ENCODE measurements around a stretch of chr3.

- PRO-cap: no peak
Measured at GRCh38 chr3:10249292-10249868, 1.1 kb downstream of the TATDN2 start.

GRCh38 chr3:10260036-10260678, 11.9 kb downstream of the TATDN2 start:
- PRO-cap: no peak

DNA sequence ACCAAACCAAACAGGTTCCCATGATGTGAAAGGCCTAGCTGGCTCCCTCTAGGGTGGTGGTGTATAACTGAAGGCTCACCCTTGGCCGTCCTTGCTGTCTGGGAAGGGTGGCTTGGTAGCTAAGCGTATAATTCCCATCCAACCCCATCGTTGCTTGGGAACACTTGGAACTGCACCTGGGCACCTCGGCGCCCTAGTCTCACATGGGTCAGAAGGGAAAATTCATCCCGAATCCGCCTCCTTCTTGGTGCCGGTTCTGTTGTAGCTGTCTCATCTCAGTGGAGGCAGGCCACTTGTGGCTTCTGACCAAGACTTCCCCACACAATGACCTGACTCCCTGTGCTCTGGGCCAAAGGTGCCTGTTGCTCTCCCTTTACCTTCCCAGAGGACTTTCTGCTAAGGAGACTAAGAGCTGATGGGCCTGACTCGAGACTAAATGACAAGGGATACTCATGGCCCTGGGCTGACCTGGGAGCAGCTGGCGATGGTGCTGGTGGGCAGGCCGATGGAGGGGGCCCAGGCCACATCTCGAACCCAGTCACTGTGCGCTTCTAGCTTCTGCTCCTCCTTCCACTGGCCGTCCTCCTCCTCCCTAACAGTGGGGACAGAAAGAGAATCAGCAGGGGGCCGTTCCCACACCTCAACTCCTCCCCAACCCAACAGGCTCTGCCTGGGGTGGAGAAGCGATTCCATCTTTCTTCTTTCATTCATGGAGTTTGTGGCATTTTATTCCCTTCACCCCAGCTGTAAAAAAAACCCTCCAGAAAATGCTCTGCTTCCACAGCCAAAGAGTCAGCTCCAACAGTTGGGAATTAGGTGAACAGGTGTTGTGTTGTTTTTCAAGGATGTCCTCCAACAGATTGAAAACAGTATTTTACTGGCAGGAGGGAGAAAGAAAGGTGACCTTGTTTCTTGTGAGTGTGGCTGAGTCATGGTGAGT, 12.1 kb upstream of the GHRL start:
- PRO-cap: no peak

DNA sequence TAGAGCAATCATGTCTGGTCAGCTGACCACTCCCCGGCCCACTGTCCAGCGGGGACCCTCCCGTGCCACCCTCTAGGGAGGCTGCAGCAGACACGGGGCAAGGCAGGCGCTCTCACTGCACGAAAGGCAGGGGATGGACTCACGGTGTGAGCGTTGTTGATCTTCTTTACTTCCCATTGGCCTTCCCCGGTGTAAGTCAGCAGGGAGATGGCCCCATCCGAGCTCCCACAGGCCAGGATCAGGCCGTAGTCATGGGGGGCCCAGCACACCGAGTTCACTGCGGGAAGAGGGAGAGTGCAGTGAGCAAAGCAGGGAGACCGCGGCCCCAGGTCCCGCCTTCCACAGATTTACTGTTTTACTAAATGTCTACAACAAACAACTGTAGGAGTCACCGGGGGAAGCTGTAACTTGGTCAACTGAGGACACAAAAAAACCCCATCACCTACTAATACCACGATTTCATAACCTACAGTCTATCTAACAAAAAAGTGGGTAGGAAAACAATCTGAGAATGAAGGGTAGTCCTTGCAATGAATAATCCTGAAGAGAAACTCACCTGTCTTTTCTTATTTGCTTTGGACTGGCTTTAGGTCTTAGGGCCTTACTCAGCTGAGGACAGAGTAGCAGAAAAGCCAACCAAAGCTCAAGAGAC, 9.0 kb downstream of the SEC13 start:
- PRO-cap: no peak

DNA sequence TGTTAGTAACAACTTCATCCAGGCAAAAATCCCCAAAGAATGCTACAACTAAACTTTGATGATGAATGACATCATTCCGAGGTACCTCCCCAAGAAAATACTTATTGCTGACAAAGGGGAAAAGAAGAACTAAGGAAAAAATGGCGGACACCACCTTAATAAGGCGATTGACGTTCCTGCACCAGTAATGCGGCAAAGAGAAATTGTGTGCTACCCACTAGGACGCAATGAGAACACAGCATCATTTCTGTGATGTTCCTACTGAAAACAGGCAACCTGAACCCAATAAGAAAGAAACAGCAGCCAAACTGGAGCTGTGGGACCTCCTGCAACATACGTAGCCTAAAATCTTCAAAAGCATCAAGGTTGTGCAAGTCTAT, 78.1 kb upstream of the SLC6A11 start:
- PRO-cap: no peak

GRCh38 chr3:10991856-10992458, 591 bp upstream of the SLC6A1 start:
- PRO-cap: no peak

DNA sequence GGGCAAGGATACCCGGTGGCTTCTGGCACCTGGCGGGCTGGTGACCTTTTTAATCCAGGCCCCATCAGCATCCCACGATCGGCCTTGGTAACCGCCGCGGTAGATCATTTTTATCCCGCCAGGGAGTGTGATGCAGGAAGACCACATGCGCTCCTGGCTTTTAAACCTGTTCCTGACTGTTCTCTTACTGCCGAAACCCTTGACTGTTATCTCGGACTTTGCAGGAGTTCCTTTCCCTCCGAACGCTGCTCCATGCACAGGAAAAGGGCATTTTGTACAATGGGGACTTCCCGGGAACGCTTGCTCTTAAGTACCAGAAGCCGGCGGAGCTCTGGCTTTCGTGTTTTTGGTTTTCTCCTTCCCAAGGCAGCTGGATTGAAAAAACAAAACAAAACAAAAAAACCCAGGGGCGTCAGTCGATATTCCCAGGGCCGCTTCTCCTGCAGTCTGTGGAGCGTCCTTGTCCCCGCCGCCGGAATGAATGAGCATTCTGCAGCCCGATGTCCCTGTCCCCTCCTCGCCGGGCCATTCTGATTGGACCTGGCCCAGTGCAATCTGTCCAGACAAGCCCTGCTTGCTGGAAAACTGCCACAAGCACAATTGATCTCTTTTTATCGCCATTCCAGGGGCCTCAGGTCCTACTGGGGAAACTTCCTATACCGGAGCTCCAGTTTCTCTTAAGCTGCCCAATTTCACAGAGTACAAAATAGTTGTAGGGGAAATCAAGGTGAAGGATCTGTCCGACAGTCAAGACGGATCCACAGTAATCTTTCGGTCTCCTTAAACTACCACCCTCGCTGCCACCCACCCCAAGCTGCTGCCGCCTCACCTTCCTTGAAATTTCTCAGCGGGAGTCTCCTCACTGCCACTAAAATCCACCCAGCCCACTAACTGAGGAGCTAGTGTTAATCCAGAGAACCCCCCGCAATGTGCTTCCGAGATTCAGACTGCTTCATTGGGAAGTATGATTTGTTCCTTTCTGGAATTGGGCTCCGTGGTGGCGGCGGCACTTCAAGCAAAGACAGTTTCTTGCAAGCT, 44.9 kb downstream of the SLC6A1 start:
- PRO-cap: no peak

GRCh38 chr3:11195674-11196326, 41.5 kb downstream of the HRH1 start:
- PRO-cap: no peak

DNA sequence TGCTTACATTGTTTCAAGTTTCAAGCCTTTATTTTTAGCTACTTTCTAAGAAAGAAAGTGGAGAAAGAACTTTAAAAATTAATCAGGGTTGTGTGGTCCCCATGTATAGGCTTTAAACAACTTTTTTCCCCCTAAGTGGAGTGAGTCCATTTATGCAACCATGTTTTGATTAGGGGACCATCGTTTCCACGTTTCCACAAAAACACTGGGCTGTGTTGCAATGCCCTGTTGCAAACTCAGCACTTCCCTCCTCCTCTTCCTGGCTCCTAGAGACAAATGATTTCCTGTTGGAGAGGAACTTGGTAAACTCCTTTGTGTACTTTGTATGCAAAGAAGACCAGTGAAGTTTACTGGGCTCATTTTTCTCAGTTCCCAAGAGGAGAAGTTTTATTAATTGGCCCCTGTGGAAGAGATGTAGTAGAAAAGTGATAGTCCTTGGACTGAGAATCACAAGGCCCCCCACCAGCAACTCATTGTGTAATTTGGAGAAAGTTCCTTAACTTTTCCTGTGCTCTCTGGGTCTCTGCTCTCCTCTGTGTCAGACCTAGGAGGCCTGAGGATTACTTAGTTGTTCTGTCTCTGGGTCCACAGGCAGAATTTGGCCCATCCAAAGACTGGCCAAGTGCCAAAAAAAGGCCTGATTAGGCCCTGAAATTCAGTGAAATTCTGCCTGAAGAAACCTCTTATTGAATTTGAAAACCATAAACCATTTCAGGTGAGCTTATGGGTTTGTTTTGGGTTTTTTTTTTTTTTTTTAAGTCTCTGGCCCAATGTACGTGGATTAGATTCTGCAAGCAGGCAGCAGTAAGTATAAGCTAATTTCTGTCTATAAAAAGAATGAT, 95.0 kb downstream of the ATG7 start:
- PRO-cap: no peak

DNA sequence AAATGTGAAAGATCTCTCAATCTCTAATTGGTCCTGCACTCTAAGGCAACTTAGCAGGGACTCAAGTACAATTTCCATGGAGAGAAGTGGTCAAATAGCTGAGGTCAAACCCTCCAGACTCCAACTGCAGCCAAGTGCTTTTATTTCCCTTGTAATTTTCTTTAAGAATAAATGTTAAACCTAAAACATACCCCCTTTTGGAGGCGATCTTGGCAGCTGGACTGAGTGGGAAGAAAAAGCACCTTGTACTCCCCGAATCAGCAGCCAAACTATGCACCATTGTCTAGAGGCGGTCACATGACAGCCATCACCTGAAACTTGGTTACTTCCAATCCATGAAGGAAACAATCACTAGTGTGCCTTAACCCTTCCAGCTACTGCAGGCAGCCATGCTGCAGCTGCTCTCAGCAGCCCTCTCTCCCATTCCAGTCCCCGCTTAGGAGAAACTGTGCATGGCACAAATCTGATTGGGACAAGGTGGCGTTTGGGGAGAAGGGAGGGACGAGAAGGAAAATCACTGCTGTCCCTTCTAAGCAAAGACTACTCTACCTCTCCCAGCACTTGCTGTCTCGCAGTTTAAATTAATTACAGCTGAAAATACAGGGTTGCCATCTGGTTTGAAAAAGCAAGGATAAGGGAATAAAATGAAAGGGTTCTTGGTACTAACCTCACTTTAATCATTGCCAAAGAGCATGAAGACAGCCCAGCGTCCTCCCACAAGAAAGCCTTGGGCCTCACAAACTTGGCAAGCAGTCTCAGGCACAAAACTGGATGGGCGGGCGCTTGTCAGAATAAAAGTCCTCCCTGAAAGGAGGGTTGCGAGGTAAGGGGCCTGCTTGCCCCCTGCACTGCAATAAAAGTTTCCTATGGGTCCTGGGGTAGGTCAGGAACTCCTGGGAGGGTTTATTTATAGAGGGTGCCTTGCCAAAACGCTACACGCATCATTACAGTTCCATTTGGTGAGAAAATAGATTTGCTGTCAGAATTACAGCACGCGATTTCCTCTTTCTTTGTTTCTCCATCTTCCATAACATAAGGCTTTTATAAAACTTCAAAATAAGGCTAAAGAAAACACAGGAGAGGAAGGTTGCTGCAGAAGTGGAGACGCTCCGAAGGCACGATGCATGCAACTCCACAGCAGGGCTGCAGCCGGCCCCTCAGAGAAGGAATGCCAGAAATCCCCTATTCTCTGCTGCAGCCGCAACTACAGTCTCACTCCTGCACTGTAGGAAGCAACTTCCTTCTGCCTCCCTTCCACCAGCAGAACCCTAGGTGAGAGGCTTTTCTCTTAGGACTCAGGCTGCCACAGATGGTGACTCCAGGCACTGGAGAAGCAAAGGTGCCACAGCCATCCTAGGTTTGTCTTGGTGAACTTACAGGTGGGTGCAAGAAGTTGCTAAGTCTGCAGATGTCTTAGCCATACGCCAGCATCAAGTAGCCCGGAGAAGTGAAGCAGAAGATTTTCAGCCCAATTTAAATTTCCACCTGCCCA, 61.5 kb downstream of the VGLL4 start:
- PRO-cap: no peak

DNA sequence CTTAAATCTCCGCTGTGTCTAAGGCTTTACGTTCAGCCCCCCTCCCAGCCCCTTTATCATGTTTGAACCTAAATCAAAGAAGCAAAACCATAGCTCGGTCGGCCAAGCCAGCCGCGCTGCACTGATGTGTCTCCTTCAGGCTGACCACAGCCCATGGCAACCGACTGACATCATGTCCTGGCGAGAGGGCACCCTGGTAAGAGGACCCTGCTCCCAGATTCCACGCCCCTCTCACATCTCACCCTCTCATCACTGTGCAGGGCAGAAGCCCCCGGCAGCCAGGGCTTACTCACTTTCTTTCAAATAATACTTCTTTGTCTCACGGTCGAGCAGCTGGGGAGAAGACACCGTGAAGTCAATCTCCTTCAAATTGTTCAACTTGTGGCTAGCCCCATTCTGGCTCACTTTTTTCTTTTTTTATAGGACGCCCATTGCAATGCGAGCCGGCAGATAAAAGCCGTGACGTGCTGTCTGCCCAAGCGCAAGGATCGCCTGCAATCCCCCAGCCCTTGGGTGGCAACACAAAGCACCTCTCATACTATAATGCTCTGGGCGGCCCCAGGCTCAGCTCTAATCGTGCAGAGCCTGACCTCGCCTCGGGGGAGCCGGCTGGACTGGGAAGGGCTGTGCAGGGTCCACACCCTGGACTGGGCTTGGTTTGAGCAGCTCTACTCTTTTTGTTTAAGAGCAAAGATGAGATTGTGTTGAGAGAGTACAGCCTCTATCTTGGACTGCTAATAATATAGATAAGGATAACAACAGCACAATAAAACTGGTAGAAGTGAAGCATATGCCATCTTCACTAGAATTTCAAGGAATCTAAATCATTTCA, 33.5 kb downstream of the VGLL4 start:
- PRO-cap: no peak

- PRO-cap: no peak
Measured at GRCh38 chr3:11638906-11639564, 4.7 kb downstream of the VGLL4 start.

DNA sequence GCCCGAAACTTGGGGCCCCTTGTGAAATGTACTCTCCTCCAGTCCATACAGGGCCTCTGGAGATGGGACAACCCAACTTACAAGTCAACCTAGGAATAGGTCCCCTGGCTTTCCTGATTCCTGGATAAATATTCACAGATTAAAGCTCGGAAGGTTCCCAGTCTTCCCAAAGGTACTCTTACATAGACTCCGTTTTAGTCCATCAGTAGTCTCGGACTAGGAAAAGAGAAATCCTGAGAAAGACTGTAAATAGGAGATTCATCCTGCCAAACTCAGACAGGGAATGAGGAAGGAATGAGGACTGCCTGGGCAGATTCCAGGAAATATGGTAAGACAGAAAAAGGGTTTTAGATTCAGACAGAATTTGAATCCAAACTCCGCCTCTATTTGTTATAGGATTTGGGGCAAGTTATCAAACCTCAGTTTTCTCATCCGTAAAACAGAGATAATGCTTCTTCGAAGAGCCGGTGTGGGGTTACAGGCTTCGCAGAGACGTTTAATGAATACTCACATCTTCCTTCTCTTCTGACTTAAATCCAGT, 77.7 kb upstream of the VGLL4 start:
- PRO-cap: no peak

DNA sequence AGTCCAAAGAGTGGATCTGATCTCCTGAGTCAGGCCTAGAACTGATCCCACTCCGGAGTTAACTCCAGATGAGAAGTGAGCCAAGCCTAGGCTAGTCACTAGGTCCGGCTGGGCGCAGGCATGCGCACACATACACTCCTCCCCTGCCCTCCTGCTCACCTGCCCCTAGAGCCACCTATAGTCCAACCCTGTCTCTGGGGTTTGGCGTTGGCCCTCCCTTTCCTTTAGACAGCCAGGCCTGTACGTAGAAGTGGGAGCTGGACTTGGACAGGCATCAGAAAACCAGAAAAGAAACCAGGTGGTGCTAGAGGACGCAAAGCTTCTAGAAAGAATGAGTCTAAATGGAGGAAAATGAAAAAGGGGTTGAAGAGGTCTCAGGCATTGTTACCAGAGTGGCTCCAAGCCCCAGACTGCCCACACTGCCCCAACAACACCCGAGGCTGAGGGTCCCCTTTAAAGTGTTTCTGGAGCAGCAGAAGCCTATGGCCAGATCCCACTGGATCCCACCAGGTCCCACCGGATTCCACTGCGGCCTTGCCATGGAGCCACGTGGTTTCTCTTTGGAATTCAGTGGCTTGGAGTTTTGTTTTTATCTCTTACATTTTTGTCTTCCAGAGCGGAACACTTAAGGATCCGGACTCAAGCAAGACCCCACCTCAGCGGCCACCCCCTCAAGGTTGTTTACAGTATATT, 24.1 kb upstream of the TIMP4 start:
- PRO-cap: no peak

DNA sequence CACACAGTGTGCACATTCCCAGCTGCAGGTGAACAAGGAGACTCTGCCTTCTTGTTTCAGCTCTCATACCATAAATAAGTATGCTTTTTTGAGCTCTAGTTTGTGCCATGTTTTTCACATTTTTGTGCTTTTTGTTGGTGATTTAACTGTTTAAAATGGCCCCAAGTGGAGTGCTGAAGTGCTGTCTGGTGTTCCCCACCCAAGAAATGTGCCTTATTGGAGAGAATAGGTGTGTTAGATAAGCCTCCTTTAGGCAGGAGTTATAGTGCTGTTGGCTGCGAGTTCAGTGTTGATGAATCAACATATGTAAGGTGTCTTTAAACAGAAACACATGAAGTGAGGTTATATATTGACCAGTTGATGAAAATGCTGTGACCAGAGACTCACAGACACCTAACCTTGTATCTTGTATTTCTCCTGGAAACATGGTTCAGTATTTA, 2.9 kb upstream of the TSEN2 start:
- PRO-cap: no peak

DNA sequence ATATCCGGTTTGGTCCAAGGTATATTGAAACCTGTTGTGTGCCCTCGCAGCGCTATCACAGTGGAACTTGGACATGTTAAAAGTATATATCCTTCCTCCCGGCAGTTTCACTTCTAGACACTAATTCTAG, 609 bp upstream of the RAF1 start:
- PRO-cap: no peak

- PRO-cap: no peak
Measured at GRCh38 chr3:12809990-12810902, 13.8 kb downstream of the CAND2 start.

DNA sequence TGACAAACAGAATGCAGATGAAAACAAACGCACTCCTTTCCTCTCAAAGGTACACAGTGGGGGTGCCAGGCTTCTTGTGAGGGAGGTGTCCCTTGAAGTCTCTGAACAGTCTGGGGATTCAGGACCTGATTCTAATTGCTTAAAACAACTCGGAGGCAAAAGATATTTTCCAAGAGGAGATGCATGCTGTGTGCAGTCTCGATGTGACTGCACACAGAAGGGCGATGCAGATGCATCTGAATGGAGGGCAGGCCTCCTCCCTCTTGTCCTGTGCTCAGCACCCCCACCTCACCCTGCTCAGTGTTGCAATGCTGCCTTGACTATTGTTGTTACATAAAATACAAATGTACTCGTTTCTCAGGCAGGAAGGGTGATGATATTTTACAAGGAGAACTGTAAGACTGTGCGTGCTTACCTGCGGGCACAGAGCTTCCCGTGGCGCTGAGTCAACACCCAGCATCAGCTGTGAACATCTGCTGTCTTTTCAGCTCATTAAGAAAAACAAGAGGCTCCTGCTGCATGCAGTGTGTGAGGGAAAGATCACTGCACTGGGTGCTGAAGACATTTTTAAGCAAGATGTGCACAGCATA, 56.0 kb upstream of the RPL32 start:
- PRO-cap: no peak

DNA sequence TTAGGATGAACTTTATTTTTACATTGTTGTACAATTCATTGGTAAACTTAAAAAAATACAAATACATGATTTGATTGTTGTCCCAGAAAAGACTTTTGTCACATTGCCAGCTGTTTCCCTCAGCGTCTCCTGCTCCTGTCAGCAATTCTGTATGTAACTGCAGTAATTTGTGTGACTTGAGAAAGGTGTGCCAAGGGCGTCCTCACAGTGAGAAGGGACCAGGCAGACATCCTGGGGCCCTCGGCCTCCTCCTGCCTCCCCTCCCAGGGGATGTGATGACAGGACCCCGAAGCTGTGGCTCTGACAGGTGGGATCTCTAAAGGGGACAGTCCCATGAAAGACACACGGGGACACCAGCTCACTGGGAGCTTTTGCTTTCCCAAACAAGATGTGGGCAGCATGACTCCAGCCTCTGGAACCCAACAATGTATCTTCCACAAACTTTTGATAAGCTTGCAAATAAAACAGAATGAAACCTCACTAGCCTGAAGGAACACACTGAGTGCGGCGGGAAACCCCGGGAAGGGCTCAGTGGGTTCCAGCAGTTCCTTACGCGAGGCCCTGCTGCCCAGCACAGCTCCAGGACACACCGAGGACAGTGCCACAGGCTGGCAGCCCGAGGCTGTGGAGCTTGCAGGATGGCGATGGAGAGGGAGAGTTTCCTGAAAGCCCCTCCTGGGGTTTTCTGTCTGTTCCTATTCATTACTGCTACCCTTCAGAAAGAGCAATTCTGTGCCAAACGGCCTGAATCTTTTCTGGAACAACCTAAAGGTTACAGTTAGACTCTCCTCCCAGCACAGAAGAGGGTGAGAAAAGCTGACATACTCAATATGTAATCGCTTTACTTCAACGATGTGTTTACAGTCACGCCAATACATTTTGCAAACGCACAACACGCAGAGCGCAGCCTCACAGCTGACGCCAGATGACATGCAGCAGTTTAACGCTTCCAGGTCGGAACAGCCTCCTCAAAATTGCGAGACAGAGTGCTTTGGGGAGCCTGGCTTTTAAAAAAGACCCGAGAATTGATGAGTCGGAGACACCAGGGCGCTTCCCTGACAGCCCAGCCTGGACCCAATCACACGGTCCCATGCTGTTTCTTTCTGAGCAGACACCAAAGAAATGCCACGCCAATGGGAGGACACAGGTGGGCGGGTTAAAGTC, 56.9 kb upstream of the RPL32 start:
- PRO-cap: no peak

- PRO-cap: no peak
Measured at GRCh38 chr3:12906528-12906961, 65.2 kb upstream of the RPL32 start.